GM12892 (cell line): ENCODE measurements around the genes MOCS1 and TSPO2.

GRCh38 chr6:38430965-38431424, 208.7 kb downstream of the BTBD9 start:
- RRBS: no CpG with 5 or more reads among the region's 2 CpGs

DNA sequence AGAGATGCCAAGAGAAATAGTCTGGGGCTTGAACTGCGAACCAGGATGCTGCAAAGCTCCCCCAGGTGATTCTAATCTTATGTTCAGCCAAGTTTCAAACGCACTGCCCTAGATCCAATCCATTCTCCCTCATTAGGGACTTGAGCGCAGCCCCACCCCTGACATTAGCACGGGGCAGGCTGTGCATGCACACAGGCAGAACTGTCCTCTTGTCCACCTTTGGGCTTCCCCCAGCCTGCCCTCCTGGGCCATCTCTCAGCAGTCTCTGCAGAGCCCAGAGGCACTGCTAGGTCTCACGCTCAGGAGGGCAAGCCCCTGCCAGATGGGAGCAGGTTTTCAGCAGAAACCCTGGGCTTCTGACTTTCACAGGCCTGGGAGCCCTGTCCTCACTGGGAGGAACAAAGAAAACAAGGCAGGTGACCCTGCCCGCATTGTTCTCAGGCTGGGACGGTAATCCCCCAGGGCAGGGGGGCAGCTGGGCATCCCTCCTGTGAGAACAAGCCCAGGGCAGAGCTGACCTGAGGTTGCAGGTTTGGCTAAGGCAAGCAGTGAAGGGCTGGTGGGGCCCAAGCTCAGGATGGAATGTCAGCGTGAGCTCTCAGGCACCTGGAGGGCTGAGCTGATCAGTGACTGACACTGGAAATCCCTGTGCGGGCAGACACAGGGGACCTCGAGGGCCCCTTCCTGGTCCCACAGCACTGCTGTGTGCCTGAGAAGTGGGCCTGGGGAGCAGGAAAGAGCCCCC, 24.5 kb downstream of the KCNK5 start:
- RRBS: no CpG with 5 or more reads among the region's 10 CpGs

DNA sequence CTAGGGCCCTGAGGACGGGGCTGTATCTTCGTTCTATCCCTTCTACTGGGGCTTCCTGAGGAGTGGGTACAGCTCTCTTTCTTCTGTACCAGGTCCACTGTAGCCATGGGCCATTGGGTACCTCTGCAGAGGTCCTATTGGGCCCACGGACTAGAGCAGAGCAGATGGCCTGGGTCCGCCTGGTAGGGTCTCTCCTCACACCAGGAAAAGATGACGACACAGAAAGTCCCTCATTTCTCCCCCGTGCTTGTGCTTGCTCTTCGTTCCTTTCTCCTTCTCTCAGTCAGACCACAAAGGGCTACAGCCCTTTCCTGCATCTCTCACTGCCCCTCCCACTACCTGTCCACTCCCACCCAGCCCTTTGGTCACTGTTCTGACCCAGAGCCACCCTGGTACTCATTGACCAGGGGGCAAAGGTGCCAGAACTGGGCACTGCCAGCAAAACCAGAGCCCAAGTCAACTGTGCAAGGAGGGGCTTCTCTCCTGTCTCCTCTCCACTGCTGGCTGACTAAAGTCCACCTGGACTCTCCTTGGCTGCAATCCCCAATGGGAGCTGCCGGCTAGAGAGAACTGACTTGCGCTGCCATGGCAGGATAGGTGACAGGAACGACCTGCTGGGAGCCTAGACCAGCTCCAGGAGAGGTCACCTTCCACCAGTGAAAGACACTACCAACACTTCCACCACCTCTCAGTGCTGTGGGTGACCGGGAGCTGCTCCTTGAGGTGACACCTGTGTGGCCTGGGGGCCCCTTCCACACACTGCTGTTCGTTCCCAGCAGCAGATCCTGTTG, 32.9 kb downstream of the KCNK17 start:
- RRBS: no CpG with 5 or more reads among the region's 12 CpGs

DNA sequence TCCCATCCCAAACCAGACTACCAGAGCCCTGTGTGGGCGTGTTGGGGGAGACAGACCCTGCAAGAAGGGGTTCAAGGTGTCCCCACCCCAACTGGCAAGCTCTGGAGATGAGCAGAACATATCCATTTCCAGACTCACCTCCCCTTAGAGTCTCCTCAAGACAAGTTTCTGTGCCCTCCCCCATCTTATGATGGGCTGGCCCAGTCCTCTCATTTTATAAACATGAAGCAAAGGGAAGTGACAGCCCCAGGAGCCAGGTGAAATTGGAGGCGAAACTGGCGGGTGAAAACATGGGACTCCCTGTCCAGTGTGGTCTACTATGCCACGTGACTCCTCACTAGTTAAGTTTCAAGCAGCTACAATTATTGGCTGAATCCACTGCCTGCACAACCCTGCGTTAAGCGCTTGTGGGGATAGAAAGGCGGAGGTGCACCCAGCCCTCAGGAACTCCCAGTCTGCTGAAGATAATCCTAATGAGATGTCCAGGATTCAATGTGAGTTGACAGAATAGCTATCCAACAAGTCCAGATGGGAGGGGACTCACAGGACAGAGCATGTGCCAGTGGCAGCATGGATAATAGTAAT, 2.0 kb downstream of the MOCS1 start:
- RRBS: no CpG with 5 or more reads among the region's 7 CpGs

DNA sequence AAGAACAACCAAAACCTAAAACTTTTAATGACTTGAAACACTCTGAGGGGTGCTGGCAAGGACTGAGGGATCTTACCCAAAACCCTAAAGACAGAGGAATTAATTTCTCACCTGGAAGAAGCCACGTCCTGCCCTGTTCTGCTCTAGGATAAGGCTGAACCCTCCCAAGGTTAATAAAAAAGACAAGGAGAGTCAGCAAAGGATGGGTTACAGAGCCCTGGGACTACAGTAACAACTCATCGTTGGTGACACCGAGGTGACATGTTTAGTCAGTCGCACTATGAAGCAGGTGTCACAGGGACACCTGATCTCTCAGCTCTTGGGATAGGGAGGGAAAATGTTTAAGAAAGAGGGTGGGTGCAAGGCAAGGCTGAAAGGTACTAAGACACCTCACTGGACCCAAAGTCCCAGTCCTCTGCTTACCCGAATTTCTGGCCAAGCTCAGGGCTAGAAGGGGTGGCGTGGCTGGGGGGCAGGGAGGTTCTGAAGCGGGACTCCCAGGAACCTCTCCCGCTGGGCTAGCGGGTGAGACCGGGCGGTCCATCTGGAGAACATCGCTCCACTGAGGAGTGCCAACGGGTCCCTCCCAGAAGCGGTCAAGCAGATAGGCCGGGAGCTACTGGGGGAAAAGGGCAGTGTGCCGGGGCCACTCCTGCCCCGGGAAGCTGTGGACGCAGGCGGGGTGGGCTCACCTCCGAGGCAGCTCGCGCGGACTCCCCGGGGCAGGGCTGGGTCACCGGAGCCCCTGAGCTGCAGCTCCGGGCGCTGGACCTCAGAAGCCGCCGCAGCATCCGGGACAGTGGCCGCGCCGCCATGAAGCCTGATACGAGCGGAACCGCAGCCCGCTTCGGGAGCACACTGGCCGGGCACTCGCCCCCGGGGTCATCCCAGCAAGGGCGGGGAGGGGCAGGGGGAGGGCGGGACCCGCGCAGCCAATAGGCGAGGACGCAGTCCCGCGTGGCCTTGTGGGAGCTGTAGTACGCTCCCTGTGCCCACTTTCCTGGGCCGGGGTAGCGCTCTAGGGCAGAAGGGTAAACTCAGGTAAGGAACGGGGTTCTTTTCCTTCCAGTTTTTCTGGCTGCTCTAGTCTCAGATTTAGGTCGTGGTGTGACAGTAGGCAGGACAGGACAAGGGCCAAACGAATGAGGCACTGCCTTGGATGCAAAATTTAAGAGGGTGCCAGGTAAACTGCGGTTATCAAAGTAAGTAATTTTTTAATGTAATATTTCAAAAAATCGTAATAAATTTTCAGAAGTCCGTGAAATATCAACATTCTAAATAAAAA, at the start of gene MOCS1:
TSS of gene MOCS1 (minus strand) at position 860 of the 1,285 bp plus-strand sequence.
- RRBS: 18% methylated on average over 24 of the region's 58 CpGs

DNA sequence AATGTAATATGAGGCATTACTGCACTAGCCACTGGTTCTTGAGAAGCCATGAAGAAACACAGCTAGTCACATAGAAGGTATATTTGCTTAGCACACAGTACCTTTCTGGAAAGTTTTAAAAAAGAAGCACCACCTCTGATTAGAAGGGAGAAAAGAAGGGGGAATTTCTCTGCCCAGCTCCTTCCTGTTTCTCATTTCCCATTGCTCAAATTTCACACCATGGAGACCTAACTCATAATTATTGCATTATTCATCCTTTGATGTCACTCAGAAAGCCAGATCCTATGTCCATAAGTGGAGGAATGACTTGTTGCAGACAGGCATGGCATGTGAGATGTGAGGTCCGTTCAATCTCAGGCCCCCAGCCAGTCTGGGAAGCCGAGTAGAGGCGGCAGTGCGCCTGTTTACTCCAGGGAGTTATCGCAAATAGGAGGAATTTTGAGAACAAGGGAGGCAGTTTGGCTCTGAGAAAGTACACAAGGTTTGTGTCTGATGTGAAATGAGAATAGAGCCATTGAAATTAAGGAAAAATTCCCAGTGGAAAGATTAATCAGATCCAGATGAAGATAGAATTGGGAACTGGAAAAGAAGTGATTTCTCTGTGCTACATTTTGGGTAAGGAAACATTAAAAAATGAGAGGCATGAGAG, 26.9 kb upstream of the MOCS1 start:
- RRBS: no CpG with 5 or more reads among the region's 5 CpGs

DNA sequence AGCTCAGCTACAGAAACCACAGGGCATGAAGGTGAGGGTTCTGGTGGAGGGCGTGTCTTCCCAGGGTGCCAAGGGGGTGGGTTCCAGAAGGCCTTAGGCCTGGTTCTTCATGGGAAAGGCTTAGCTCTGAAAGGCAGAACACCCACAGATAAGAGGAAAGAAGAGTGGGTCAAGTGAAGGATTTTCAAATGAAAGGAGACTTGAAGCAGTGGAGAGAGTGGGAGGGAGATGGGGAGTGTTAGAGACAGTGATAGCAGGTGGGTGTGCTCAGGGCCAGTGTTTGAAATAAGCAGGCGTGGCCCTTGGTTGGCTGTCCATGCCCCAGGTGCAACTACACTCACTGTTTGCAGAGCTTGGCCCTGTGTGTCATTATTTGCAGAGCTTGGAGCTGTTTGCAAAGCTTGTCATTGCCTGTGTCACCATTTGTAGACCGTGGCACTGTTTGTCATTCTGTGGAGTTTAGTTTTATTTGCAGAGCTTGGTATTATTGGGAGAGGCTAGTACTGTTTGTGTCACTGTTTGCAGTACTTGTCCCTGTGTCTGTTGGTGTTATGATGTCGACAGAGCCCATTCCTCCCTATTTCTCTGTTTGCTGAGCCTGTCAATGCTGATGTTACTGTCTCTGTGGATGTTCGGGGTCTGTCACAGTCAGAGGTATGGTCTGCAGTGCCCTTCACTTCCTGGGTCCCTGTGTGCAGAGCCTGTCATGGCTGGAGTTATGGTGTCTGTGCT, 127.6 kb upstream of the LRFN2 start:
- RRBS: no CpG with 5 or more reads among the region's 5 CpGs

- RRBS: no CpG with 5 or more reads among the region's 10 CpGs
These were observed 138.3 kb downstream of the UNC5CL start for GRCh38 chr6:40900565-40901240.

DNA sequence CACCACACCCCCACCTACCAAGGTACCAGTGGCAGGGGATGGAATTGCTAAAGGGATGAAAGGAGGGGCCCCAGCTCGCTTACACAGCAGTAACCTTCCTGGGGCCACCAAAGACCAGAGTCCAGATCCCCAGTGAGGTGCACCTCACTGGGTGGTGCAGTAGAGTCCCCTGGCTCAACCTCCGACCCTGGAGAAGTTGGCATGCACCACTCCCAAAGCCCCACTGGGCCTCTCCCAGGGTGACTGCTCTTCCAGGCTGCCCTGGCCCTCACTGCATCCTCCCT, 821 bp downstream of the UNC5CL start:
- RRBS: no CpG with 5 or more reads among the region's 2 CpGs

GRCh38 chr6:41042047-41042619, at the start of gene TSPO2:
TSPO2 (plus strand) TSS chr6:41042467.
- RRBS: no CpG with 5 or more reads among the region's 5 CpGs

DNA sequence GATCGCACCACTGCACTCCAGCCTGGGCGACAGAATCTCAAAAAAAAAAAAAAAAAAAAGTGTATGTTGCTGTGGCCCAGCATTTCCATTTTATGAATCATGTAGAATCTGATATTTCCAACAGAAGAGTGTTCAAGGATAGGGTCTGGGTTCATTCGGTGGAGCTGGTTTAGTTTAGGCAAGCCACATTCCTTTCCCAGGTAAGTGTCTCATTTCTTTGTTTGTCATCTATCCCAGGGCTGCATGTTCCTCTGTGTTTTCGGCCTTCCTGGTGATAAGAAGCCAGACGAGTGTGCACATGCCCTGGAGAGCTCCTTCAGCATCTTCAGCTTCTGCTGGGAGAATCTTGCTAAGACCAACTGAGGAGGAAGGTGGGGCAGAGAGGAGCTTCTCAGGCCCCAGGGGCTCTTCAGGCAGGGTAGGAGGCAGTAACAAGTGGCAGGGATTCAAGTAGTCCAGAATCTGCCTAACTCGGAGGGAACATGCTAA, 38.3 kb downstream of the NFYA start:
- RRBS: no CpG with 5 or more reads among the region's 6 CpGs

- RRBS: no CpG with 5 or more reads among the region's 5 CpGs
These were observed 12.7 kb downstream of the TREM1 start for GRCh38 chr6:41273798-41274240.

DNA sequence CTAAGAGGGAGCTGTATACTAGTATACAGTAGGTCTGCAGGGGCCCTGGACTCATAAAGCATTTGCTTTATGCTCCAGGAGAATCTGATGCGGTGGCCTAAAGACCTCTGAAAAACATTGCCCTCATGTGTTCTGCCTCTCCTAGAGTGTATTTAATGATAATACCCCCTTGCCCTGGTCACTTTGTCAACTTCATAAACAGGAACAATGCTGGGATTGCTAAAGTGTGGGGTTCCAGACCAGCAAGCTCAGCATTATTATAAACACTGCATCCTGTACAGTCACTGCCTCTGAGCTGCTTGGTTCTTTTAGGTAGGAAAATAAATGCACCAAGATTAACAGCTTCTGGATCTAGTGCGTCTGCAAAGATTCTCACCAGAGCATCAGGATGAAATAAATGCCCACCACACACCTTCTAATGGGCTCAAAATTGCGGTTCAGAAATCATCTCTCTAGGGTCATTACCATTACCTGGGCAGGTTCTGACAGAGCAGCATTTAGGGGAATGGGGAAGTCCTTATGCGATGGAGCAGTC, 12.2 kb downstream of the TREM1 start:
- RRBS: no CpG with 5 or more reads among the region's 4 CpGs

DNA sequence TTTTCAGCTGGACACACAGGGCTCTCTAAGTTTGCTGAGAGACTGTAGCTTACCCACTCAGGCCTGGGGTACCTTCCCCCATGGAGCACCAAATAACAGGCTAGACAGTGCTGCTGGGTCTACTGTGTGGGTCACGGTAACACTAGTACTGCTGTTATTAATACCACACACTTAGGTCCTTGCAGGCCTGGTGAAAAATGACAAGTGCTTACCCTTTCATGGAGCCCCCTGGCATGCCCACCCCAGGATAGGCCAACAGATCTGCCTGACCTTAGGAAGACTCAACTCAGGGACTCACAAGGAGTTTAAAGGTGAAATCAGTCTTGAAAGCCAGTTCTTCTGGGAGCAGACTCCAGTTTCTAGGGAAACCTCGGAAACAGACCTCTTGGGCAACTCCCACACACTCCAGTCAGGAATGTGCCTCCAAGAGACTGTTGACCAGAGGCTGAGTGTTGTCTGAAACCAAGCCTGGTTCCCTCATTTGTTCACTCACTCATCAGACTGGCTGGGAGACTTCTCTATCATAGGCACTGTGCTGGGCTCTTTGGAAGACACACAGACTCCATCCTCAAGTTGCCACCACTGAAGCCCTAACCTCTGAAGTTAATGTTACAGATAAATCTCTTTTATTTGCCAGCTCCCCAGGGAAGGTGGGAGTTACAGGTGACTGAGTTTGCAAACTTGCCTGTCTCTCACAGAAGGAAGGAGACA, 1.8 kb downstream of the TREM1 start:
- RRBS: no CpG with 5 or more reads among the region's 2 CpGs

- RRBS: 18% methylated on average over 27 of the region's 41 CpGs
These were observed 36.0 kb downstream of the NCR2 start for GRCh38 chr6:41371223-41371941.

GRCh38 chr6:41426211-41427052, 91.0 kb downstream of the NCR2 start:
- RRBS: no CpG with 5 or more reads among the region's 30 CpGs

- RRBS: 16% methylated on average over 5 of the region's 22 CpGs
These were observed 548 bp upstream of the FOXP4 start for GRCh38 chr6:41545637-41546029.

- RRBS: 63% methylated on average over 5 of the region's 36 CpGs
These were observed 840 bp downstream of the MDFI start for GRCh38 chr6:41638943-41639673.

GRCh38 chr6:41682733-41683615, 44.7 kb downstream of the MDFI start:
- RRBS: 75% methylated on average over 12 of the region's 49 CpGs